Measurements from ENCODE around the genes C1orf52 and COL24A1.

GRCh38 chr1:84688425-84689078 is 1.7 kb downstream of the SSX2IP start:
- PRO-cap: no peak
- RAMPAGE, long total RNA, 2 experiments: no peak in any of the 2 experiments

DNA sequence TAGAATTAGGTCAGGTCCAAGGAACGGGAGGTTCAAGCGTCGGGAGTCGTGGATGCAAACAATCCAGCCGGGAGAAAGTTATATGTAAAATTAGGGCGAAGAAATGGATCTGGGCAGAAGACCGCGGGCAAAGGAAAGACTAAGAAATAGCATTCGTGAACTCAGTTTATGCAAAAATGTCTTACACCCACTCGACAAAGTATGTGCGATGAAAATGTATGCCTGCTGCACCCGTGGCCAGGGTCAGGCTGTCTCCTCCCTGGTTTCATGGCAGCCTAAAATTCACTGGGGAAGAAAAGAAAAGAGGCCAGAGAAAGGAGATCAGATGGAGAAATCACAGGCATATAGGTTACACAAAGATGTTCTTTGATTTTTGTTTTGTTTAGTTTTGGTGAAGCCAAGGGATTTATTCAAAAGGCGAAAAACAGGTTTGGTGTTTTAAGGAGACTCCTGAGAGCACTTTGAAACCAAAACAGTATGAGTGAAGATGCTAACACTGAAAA is 780 bp upstream of the SSX2IP start:
- PRO-cap: no peak
- RAMPAGE, long total RNA, 2 experiments: no peak in any of the 2 experiments

GRCh38 chr1:85153466-85153758 is 47.4 kb downstream of the SYDE2 start:
- PRO-cap: no peak
- RAMPAGE, long total RNA, 2 experiments: no peak in any of the 2 experiments

- PRO-cap: no peak
- RAMPAGE, long total RNA, 2 experiments: no peak in any of the 2 experiments
Observed at GRCh38 chr1:85258903-85259324, 548 bp downstream of the C1orf52 start.

GRCh38 chr1:85259325-85260433 is at the start of gene C1orf52:
C1orf52 (minus strand) TSS chr1:85259662.
- PRO-cap: bidirectional peak, plus-strand start at chr1:85259775, minus-strand start at chr1:85259669
- RAMPAGE, long total RNA, 2 experiments: start-site peak on the minus strand in 1 of 2 experiments, at chr1:85259642-85259669 at its widest, 259 reads per replicate

- PRO-cap: no peak
- RAMPAGE, long total RNA, 2 experiments: no peak in any of the 2 experiments
Observed at GRCh38 chr1:85289868-85290469, 13.5 kb upstream of the BCL10 start.

- PRO-cap: no peak
- RAMPAGE, long total RNA, 2 experiments: no peak in any of the 2 experiments
Observed at GRCh38 chr1:85328801-85329457, 52.5 kb upstream of the BCL10 start.

- PRO-cap: no peak
- RAMPAGE, long total RNA, 2 experiments: no peak in any of the 2 experiments
Observed at GRCh38 chr1:85440065-85440361, 24.9 kb downstream of the DDAH1 start.

DNA sequence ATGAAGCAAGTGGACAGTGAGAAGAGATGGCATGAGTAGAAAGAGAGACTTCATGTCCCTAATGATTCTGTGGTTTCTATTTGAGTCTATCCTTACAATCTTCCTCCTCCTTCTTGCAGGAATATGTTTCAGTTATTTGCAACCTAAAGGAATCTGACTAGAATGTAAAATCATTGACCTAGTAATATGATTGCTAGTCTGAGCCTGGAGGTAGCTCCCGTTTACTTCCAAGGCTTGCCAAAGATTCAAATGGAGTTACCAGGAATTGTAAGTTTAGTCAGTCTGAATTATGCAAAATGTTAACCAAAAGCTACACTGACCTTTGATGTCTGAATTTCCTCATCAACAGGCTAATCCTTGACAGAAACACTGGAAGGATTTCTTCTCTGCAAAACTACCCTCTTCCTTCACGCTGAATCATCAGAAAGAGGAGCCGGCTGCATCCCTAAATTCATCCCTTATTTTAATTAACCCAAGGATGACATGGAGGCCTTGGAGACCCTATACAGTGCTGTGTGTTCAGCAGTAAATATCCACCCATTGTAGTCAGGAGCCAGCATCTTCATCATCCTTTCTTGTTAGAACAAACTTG is 17.4 kb downstream of the DDAH1 start:
- PRO-cap: no peak
- RAMPAGE, long total RNA, 2 experiments: no peak in any of the 2 experiments

GRCh38 chr1:85579982-85580317 is 611 bp upstream of the CCN1 start:
- PRO-cap: unidirectional peak, plus-strand start at chr1:85580219
- RAMPAGE, long total RNA, 2 experiments: no peak in any of the 2 experiments

DNA sequence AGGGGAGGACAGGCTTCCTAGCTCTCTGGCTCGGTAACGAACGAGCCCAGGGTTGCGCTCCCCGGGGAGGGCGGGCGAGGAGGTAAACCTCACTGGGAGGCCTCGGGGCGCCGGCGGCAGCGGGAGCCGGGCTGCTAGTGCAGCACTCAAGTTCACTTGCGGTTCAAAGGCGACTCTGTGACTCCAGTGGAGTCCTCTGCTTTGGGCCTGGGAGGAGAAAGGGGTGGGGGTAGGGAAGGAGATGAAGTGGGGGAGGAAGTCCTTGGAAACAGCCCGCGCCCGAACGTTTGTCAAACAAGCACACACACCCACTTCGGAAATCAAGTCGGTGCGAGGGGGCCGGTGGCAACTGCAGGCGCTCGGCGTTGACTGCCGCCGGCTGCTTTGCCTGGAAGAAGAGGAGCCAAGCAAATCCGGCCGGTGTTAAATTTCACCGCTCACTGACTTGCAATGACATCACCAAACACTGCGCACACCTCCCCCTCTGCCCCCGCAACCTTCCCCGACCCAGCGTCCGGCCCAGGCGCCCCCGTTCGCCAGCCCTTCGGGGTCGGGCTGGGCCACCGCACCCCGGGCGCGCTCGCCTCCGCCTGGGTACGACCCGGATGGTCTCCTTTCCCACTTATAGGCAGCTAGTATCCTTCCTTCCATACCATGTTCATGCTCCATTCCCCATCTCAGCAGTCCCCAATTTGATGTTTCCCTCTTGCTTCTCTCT is at the start of gene COL24A1:
COL24A1 (minus strand) TSS at position 188 of the 718 bp plus-strand sequence.
- PRO-cap: no peak
- RAMPAGE, long total RNA, 2 experiments: no peak in any of the 2 experiments

DNA sequence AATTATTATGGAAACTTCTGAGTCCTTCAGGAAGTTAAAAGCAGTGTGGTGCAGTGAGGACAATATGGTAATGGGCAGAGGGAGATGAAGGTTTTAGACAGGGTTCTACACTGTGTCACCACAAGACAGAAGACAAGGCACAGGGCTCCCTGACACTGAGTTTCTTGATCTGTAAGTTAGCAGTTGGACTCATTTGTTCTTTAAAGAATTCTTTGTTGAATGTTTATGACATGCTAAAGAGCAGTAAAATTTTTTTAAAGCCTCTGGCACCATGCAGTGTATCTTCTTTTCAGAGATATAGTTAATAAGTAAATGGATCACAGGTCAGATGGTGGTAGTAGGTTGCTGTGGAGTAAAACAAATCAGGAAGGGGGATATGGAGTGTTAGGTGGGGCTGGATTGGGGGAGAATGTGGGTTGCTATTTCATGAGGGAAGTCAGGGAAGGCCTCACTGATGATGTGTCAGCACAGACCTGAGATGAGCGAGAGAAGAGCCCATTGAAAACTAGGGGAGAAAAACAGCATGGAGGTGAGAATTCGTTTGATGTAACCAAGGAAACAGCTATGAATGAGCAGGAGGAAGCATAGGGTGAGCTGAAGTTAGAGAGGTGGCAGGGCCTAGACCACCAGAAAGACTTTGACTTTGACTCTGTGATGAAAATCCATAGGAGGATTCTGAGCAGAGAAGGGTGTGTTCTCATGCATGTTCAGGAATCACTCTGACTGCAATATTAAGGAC is 2.1 kb downstream of the CLCA4 start:
- PRO-cap: no peak
- RAMPAGE, long total RNA, 2 experiments: no peak in any of the 2 experiments

GRCh38 chr1:86774798-86775208 is 70.4 kb downstream of the SH3GLB1 start:
- PRO-cap: no peak
- RAMPAGE, long total RNA, 2 experiments: no peak in any of the 2 experiments

DNA sequence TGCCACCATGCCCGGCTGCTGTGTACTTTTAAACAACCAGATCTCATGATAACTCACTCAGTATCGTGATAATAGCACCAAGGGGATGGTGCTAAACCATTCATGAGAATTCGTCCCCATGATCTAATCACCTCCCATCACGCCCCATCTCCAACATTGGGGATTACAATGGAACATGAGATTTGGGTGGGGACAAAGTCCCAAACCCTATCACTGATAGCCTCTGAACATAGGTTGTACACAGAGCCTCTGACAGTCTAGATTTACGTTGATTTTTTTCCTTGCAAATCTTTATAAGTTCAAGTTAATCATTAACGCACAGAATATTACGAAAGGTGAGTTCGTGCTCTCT is 61.3 kb downstream of the SELENOF start:
- PRO-cap: no peak
- RAMPAGE, long total RNA, 2 experiments: no peak in any of the 2 experiments

DNA sequence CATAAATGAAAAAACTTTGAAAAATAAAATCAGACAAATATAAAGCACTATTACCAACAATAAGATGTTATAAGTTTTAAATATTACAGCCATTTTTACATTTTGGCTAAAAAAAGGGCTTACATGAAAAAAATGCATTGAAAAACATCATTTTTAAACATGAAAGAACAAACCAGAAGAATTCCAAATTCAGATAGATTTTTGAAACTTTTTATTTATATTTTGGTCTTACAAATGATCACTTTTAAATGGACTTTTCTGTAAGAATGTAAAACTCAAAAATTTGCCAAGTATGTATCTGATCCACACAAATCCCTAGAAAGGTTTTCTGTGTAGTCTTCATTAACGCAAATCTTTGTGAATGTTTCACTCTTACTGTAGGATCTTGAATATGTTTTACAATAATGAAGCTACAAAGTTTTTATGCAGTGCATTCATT is 51.4 kb downstream of the SELENOF start:
- PRO-cap: no peak
- RAMPAGE, long total RNA, 2 experiments: no peak in any of the 2 experiments

- PRO-cap: no peak
- RAMPAGE, long total RNA, 2 experiments: no peak in any of the 2 experiments
Observed at GRCh38 chr1:86934238-86934795, 19.9 kb downstream of the HS2ST1 start.

GRCh38 chr1:87331919-87332553 is 3.4 kb downstream of the LMO4 start:
- PRO-cap: no peak
- RAMPAGE, long total RNA, 2 experiments: no peak in any of the 2 experiments

- PRO-cap: no peak
- RAMPAGE, long total RNA, 2 experiments: no peak in any of the 2 experiments
Observed at GRCh38 chr1:87344849-87345750, 16.4 kb downstream of the LMO4 start.

DNA sequence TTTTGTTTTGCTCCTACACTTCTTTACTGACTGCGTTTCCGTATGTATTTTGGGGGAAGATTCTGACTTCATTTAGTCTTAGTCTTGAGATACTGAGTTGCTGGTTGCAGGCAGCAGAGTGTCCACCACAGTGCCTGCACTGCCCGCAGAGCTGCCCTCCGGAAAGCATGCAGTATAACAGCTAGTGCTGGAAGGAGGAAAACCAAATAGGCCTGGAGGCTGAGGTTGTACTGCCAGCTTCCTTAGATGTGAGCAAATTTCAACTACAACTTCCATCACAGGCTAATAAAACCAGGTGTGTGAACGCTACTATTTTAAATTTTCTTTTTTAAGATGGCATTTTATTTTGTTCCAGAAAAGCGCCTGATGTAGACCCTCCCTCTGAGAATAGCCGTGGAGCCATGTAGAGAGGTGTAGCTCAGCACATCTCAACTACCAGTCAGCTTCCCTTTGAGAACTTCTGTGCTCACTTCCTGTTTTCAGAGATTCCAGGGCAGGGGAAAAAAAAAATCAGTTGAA is 17.5 kb downstream of the LMO4 start:
- PRO-cap: no peak
- RAMPAGE, long total RNA, 2 experiments: no peak in any of the 2 experiments

DNA sequence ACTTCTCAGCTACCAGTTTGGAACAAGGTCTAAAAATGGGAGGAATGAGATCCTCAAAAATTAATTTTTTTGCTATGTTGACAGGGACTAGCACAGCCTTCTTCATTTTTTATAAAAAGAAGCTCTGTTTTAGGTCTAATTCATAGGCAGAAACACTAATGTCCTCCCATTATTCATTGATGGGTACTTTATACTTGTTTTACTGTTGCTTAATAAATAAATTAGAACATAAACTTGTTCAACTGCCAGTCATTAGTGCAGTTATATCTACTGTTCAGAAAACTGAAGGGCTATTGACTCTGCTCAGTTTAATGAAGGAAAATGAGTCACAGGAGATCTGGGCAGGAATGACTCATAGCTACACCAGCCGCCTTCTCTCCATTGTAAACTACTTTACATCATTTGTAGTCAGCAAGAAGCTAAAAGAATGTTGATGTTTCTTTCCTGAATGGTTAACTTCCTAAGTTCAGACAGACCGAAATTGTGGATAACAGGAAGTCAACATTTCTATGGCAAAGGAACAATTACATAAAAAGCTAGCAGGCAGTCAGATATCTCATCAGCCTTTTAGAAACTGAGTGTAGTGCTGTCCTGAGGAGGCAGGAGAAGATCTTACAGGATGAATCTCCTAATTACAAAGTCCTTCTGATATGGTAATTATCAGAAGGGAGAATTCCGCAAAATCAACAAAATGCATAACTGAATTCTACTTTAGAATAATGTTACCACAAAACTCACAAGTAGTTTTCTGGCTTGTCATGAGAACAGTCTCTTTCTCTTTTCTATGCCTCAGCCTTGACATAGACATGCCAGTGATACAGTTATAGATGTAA is 356.4 kb upstream of the PKN2 start:
- PRO-cap: no peak
- RAMPAGE, long total RNA, 2 experiments: no peak in any of the 2 experiments

Data from breast epithelium (tissue), 2 donors.